Metastatic Lung Carcinoma in the Adrenal Gland (tissue), 1 donor: ENCODE data around the gene SRP9.

DNA sequence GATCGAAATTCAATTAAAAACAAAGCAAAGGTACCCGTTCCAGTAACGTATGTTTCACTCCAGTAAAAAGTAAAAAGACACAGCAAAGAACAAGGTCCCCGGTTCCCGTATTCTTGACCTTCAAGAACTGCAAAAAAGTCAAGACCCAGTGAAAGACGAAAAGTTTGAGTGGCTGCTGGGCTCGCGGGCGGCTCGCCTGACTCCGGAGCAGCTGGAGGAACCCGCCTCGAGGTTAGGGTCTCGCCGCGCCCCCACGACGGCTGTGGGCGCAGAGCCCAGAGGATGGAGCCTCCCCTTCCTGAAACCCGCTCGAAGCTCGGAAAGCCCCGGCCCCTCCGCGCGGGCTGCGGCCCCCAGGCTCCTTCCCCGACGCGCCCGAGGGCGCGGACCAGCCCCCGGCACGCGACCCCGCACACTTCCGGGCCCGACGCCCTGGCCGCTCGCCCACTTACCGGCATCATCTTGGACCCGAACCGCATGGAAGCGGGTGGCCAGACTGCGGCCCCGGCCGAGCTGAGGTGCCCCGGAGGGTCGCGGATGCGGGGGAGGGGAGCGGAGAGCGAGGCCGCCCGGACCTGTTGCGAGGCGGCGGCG lies 448 bp downstream of the TP53BP2 start:
- PRO-cap: unidirectional peak, minus-strand start at position 390 of the sequence

- PRO-cap: no peak
Observed at GRCh38 chr1:223998329-223999086, 115.4 kb upstream of the FBXO28 start.

GRCh38 chr1:224011463-224012325 lies 102.2 kb upstream of the FBXO28 start:
- PRO-cap: no peak

- PRO-cap: no peak
Observed at GRCh38 chr1:224080122-224081081, 33.5 kb upstream of the FBXO28 start.

DNA sequence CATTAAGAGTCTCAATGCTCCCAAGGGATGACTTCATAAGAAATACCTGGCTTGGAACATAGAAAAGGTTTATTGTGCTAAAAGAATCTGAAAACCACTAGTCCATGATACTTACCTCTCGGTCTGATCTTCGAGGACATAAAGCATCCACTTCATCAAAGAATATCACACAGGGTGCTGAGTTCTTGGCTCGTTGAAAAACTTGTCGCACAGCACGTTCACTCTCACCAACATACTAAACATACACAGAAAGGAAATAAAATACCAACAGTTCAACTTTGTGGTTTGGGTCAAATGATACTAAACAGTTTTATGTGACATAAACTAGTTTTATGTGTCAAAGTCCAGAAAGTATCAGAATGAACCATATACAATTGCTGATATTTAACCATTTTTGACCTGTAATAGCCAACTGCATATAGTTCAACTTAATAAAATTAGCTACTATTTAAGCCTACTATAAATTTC lies 54.7 kb downstream of the NVL start:
- PRO-cap: no peak

GRCh38 chr1:224379999-224380645 lies 23.4 kb downstream of the CNIH4 start:
- PRO-cap: no peak

GRCh38 chr1:224389809-224390491 lies 33.3 kb downstream of the CNIH4 start:
- PRO-cap: no peak

DNA sequence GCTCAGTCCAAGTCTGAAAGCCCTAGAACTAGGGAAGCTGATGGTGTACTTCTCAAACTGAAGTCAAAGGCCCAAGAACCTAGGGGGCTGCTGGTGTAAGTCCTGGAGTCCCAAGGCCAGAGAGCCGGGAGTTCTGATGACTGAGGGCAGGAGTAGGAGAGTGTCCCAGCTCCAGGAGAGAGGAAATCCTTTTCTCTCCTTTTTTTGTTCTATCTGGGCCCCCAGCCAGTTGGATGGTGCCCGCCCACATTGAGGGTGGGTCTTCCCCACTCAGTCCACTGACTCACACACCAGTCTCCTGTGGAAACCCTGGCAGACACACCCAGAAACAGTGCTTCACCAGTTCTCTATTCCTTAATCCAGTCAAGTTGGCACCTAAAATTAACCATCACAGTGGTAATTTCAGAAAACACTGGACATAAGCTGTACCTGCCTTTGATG lies 12.6 kb upstream of the WDR26 start:
- PRO-cap: no peak

DNA sequence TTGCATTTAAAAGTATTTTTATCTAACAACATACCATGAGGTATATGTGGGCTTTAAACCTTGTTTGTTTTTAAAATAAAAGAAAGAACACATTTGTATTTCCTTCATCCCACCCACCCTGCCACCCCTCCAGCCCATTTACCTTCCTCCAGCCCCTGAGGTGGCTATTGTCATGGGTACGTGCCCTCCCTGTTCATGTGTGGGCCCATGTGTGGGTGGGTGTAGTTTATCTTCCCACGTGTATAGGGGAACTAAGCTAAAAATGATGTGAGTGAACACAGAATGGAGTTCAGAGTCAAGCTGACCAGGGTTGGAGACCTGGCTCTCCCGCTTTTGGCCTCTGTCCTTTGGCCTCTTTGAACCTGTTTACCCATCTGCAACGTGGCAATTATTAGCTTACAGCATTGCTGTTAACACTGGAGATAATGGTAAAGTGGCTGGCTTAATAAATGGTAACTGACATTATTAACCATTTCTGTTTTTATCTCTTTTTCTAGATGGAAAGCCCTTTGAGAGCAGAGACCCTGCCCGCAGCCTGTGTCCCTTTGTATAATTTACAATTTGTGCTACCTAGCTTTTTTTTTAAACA lies 78.1 kb upstream of the WDR26 start:
- PRO-cap: no peak

DNA sequence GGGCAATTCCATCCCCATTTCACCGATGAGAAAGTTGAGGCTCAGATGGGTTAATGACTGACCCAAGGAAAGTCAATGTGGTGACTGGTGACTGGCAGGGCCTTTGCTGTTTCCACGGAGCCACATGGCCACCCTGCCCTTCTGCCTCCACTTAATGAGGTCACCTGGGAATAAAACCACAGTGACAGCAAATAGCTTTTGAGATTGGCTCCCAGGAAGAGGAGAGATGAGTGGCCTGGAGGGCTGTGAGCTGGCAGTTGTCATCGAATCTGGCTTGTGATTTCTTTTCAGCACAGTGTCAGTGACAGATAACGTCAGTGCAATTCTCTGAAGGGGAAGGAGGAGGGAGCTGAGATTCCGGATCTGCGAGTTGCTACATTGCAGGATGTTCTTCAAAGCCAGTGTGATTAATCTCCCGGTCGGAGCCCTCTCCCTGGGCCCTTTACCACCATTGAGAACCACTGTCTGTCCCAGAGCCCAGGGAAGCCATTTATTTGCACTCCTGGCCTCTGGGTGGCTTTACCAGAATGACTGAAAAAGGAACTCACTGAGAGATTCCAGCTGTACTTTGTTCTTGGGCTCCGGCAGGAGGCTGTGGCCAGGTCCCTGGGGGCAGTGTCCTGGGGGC lies 117.2 kb downstream of the CNIH3 start:
- PRO-cap: no peak

DNA sequence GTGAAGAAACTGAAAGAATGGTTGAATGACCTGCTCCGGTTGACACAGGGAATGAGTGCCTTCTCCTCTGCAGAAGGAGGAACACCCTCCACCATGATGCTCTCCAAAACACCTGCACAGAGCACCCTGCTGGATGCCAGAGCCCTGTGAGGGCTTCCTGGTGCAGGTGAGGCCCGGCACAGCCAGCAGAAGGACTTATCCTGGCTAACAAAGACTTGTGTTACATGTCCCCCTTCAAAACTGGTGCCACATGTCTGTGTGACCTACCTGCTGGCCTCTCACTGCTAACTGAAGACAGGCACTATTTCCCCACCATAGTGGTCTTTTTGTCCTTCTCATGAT lies 14.3 kb upstream of the LBR start:
- PRO-cap: no peak

GRCh38 chr1:225655345-225656024 lies 2.6 kb upstream of the ENAH start:
- PRO-cap: no peak

DNA sequence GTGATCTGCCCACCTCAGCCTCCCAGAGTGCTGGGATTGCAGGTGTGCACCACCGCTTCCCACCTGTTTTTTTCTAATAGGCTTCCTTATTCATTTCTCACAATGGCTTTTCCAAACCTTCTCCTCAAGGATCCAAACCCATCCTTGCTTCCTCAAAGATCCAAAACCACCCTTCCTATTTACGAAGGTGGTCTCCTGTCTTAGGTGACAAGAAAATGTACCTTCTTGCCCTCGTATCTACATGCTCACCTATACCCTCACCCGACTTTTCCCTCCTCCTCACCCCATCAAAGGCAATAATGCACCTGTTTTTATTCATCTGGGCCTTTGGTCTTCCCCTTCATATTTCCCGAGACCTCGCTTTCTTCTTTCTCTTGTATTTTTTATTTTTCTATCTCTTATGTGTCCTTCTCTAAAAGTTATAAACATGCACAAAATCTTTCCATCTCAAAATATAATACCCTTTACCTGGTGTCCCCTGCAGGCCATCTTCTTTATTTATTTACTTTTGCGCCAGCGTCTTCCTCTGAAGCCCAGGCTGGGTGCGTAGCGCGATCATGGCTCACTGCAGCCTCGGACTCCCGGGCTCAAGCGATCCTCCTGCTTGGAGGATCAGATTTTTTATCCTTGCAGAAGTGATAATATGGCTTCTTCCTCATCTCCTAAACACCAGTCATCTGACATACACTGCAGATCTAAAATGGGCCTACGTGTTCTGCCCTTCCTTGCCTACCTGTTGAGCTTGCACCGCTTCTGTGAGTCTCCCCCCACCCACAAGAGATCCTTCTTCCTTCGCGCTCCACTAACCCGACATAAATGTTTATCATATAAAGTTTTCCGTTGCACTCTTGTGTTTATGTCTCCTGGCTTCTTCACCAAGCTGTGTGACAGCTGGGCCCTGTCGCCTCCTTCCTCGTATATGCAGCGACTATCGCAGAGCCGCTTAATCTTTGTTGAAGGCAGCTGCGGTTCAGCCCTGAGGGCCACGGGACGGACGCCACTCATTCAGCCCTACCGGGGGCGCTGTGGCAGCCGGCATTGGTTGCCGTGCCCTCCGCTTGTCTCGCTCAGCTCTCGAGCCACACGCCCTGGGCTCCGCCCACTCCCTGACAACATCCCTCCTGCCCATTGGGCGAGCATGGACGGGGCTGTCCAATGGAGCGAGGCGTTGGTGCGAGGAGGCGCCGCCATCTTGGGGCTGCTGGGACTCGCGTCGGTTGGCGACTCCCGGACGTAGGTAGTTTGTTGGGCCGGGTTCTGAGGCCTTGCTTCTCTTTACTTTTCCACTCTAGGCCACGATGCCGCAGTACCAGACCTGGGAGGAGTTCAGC lies at the start of gene SRP9:
TSS of gene SRP9 (plus strand) at position 1,184 of the 1,331 bp plus-strand sequence.
- PRO-cap: bidirectional peak, plus-strand start at position 1,195 of the sequence, minus-strand start at position 921 of the sequence

- PRO-cap: no peak
Observed at GRCh38 chr1:225848326-225849245, 33.6 kb downstream of the TMEM63A start.

- PRO-cap: no peak
Observed at GRCh38 chr1:225883722-225884399, 1.7 kb upstream of the TMEM63A start.

- PRO-cap: no peak
Observed at GRCh38 chr1:225887468-225888060, 1.4 kb downstream of the LEFTY1 start.

GRCh38 chr1:225890754-225891130 lies 1.8 kb upstream of the LEFTY1 start:
- PRO-cap: no peak

DNA sequence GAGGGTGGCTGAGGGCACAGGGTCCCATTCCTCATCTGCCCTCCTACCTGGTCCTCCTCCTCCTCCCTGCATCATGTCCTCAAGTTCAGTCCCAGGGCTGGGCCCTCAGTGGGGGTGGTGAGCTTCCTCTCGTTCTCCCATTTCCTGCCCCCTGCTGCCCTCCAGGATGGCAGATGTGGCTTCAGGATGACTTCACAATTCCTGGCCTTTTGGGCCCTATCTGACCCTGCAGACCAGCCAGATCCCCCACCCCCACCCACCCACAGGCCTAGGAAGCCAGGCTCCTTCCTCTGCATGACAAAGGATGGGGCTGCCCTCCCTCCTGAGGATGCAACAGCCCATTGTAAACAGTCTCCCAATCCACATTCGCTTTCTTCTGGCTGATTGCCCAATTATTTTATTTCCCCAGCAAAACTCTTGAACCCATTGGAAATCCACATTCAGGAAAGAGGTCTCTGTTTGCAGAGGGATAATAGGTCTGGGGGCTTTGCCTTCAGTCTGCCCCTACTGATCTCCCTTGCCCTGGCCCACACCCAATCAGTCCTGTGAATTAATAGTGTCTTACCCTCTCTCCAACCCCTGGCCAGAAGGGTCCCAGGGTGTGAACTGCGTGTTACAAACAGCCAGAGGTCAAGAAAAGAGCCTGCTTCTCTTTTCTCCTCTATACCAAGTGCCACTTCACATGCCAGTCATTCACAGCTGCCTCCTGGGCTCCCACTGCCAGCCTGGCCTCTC lies 10.4 kb upstream of the LEFTY1 start:
- PRO-cap: no peak

- PRO-cap: no peak
Observed at GRCh38 chr1:225951020-225951463, 10.0 kb upstream of the LEFTY2 start.

DNA sequence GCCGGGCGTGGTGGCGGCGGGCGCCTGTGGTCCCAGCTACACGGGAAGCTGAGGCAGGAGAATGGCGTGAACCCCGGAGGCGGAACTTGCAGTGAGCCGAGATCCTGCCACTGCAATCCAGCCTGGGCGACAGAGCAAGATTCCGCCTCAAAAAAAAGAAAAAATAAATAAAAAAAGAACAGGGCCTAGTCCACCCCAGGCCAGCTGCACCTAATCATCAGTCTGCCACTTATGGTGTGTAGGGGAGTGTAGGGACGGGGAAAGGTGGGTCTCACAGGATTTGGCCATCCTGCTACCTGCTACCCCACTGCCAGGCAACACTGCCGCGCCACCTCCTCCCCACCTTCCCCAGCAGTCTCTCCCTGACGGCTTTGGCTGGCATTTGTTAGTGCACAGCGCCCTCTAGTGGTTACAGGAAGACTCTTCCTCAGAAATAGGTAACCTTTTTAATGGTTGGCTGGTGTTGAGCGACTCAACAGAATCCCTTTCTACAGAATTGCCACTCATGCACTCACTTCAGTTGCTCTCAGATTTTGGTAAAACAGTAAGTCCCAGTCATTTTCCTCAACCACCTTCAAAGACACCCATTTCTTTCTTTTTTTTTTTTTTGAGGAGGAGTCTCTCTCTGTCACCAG lies 23.3 kb downstream of the SDE2 start:
- PRO-cap: no peak